Neural crest cell (in vitro differentiated cells): ENCODE measurements around a stretch of chr5.

GRCh38 chr5:65926938-65927537, 663 bp downstream of the ERBIN start:
- PRO-cap, result no peak

DNA sequence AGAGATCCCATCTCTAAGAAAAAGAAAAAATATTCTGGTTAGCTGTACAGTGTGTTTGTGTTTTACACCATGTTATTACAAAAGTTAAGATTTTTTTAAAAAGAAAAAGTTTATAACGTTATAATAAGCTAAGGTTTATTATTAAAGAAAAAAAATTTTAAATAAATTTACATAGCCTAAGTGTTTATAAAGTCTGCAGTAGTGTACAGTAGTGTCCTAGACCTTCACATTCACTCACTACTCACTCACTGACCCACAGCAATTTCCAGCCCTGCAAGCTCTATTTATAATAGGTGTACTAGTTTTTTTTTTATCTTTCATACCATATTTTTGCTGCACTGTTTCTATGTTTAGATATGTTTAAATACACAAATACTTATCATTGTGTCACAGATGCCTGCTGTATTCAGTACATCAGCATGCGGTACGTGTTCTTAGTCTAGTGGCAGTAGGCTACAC, 40.7 kb downstream of the ERBIN start:
- PRO-cap, result no peak

DNA sequence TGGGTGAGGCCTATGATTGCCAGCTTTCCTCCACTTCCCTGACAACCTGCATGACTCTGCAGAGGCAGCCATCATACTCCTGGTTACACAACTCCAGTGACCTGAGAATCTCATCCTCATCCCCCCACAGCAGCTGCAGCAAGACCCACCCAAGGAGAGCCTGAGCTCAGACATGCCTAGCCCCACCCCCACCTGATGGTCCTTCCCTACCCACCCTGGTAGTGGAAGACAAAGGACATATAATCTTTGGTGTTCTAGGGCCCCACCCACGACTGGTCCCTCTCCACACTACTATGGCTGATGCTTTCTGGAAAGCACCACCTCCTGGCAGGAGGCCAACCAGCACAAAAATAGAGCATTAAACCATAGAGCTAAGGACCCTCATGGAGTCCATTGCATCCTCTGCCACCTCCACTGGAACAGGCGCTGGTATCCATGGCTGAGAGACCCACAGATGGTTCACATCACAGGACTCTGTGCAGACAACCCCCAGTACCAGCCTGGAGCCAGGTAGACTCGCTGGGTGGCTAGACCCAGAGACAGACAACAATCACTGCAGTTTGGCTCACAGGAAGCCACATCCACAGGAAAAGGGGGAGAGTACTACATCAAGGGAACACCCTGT, 42.9 kb upstream of the SREK1 start:
- PRO-cap, result no peak

DNA sequence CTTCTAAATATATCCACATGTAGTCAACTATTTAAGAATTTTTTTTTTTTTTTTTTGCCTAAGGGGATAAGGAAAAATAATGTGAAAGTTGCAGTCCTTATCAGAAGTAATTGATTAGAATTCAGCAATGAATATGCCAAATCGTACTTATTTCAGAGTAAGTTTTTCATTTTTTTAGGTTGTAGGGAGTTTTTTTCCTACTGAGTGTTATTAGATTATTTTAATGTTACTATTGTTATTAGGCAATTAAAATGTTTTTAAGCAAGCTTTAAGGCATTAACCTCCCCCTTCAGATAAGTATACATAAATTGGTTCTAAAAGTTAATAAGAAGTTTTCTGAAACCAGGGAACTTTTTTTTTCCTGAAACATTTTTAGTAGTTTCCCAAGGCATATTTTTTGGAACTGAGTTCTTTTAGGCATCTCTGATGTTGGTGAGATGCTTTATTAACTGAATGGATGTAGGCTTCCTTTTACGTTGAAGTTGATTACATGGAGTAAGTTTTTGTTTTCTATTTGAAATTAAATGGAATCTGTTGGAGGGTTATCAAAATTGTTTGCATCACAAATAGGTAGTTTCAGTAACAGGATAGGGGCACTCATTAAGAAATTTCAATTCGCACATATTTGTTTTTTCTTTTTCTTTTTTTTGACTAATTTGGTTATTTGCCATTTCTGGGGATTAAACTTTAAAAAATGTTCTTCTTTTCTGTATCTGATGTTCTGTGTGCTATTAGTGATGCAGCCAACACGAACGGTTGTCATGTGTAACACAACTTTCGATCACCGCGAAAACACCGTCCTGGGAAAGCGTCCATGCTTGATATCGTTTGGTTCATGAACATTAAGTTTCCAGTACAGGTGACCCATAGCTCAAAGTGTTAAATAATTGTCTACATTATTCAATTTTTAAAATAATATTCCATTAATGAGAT, 14.2 kb downstream of the SREK1 start:
- PRO-cap, result no peak

GRCh38 chr5:66440036-66440970, 155.9 kb upstream of the MAST4 start:
- PRO-cap, result no peak

DNA sequence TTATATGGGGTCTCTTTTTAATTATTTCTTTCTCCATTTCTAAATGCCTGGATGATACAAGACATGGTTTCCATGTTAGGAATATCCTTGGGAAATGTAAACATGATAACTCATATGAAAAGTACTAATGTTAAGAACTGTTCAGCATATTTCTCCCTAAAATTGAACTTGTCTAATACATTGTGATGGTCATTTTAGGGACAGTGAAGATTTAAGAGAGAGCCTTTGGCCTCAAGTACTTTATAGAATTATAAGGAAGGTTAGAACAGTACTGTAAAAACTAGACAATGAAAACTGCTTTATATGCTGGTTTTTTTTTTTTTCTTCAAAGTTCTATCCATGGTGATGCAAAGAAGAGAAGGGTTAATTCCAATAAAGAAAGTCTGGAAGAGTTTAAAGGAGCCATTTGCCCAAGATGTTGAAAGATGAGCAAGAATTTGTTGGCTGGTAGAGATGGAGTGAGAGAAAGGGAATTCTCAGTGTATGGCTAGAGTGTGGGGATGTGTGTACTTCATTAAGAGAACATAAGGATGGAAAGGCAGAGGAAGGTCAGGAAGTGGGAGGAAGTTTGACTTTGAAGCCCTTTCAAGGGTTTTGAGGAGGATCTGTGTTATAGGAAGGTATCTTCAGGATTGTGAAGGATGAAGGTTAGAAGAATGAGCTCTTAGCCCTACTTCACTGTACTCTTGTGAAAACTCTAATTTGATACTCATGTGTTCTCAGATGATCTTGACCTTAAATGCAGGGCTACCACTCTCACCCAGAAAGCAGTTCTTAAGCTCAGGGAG, 141.7 kb downstream of the CD180 start:
- PRO-cap, result no peak

- PRO-cap, result no peak
Measured at GRCh38 chr5:67094595-67095144, 101.9 kb downstream of the CD180 start.

DNA sequence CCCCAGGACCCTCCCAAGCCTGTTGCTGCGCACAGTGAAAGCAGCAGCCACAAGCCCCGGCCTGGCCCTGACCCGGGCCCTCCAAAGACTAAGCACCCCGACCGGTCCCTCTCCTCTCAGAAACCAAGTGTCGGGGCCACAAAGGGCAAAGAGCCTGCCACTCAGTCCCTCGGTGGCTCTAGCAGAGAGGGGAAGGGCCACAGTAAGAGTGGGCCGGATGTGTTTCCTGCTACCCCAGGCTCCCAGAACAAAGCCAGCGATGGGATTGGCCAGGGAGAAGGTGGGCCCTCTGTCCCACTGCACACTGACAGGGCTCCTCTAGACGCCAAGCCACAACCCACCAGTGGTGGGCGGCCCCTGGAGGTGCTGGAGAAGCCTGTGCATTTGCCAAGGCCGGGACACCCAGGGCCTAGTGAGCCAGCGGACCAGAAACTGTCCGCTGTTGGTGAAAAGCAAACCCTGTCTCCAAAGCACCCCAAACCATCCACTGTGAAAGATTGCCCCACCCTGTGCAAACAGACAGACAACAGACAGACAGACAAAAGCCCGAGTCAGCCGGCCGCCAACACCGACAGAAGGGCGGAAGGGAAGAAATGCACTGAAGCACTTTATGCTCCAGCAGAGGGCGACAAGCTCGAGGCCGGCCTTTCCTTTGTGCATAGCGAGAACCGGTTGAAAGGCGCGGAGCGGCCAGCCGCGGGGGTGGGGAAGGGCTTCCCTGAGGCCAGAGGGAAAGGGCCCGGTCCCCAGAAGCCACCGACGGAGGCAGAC, 30.7 kb downstream of the CD180 start:
- PRO-cap, result unidirectional peak, plus-strand start at position 343 of the sequence; bidirectional peak, plus-strand start at position 675 of the sequence, minus-strand start at position 597 of the sequence

DNA sequence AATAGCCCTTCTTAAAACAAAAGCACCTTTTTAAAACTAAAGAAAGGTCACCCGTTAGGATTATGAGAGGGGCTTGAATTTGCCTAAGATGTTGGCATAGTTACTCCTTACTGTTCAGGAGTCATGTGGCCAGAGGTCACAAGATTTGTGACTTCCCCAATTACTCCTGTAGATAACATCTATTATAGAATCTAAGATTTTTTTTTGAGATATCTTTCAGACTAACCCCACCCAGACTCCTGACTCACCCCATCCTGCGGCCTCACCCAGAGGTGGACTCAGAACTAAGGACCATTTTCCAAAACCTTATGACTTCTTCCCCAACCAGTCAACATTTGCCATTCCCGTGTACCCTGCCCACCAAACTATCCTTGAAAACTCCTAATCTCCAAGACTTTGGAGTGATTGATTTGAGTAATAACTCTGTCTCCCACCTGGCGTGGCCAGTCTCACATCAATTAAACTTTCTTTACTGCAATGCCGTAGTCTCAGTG, 2.4 kb downstream of the CD180 start:
- PRO-cap, result no peak

DNA sequence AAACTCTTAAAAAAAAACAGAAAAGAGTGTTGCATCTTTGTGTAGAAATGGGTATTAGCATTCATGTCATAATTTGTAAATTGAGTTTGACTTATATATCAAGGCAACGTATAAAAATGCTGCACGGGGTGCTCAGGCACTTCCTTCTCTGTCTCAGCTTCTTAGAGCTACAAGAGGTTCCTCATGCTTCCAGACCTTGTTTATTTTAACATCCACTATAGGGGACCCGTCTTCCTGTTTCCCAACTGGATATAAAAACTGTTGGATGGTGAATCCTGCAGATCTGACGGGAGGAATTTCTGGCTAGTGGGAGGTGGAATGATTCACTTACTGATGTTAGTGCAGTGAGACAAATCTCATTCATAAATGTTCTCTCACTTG, 108.0 kb upstream of the CD180 start:
- PRO-cap, result no peak

DNA sequence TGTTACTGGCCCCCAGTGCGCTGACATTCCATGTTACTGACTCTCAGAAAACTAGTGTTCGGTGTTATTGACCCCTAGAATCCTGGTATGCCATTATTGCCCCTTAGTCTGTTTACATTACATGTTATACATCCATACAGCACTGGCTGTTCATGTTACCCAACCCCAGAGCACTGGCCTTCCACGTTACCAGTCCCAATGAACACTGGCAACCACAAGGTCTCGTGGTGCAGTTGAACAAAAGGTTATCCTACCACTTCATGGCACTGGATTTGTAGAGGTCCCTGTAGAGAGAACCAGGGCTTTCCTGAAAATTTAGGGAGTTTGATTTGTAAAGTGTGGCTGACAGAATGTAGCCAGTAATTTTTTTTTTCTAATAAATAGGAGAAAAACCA, 278.3 kb upstream of the CD180 start:
- PRO-cap, result no peak

DNA sequence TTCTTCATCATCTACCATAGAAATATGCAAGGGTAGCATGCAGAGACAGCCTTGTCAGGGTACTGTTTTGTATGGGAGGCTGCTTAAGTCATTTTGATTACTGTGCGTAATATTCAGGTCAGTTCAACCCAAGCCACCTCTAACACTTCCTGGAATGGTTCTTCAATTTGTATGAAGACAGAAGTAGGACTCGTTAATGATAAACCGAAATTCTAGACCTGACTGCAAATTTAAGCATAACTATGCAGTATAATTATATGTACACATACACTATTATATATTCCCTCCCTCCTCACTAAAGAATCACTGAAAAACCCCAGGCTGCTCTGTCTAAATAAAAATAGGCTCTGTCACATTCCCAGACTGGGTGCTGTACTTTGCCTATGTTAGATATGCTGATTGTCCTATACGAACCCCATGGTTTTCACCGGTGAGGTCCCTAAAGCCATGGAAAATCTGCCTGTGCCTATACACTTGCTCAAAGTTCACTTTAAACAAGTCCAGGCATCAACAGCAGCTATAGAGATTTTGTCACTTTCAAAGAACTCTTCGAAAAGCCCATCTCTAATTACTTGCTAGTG, 352.1 kb upstream of the CD180 start:
- PRO-cap, result no peak

DNA sequence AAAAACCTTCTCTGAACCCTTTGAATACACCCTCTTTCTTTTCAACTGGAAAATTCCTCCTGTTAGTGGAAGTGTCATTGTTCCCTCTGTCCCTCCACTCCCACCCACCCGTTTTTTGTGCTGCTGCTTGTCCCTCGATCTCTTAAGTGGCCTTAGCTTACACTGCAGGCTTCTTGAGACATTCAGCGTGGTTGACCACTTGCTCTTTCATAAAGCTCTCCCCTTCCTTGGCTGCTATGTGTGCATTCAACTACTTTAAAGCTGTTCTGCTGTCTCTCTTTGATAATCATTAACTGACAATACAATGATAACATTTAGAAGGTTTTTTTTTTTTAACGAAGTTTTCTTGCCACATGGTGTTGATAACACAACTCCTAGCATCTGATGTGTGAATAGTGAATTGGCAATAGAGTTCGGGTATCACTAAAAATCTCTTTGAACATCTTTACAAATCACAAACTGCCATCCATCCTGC, 409.1 kb upstream of the CD180 start:
- PRO-cap, result no peak

DNA sequence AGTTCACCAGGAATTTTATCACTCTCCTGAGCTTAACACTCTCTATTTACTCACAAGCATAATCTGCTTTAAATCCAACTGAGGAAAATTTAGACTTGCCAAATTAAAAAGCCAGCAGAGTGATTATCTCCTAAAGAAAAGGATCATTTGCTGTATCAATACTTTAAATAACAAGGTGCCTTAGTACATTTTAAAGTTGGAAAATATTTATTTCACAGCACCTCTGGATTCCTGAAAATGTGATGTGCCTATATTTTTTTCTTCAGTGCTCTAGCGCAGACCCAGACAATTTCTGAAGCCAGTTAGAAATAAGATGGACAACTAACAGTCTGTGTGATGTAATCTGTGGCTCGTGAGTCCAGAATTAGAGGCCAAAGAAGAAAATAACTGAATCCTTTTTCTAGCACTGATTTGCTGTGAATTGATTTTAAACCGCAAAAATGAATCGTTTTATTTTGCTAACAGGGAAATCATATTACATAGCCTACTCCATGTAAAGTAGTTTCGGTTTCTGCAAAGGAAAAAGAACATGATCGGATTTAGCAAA, 445.8 kb upstream of the CD180 start:
- PRO-cap, result no peak

GRCh38 chr5:67815421-67816504, 399.8 kb upstream of the PIK3R1 start:
- PRO-cap, result no peak

- PRO-cap, result no peak
Measured at GRCh38 chr5:68041450-68041841, 174.1 kb upstream of the PIK3R1 start.

GRCh38 chr5:68169964-68170408, 45.6 kb upstream of the PIK3R1 start:
- PRO-cap, result no peak

DNA sequence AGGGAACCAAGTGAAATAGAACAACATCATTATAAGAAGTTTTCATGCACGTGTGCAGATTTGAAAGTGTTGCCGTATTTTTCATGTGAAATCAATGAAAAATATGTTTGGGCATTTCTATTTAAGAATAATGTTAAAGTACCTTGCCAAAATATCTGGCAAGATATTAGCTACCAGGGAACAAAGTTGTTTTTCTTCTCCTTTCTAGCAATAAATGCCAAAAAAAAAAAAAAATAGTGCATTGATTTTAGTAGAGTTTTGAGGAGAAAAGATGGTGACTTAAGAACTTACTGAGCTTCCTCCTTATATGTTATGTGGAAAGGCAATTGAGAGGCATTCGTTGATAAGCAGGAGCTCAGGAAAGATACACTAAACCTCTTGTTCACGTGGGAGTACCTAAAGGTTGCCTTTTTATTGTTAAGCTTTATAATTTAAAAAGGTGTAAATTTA, 23.2 kb downstream of the PIK3R1 start:
- PRO-cap, result no peak

DNA sequence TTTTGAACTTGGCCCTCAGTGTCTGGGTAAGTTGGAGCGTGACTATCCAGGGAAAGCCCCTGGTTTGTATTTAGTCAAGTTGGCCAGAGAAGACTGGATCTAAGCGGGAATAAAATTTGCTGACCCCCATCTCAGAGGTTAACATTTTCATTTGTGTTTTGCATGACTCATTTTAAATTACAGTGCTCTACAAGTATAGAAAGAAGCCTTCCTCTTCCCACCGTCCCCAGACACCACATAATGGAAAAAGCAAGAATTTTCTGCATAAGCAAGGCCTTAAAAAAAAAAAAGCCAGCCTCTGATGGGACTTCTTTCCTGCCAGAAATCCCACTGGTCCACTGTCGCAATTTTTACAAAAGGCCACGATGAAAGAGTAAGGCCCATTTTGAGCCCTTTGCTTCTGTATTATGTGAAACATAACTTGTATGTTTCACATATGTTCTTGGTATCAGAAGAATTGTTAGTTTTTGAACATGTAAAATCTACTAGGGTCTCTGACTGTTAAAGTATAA, 27.3 kb downstream of the PIK3R1 start:
- PRO-cap, result no peak

GRCh38 chr5:68250056-68250599, 34.6 kb downstream of the PIK3R1 start:
- PRO-cap, result no peak